Bronchial lymph node (tissue), 1 donor: Measurements from ENCODE around the genes ANAPC15 and STARD10.

GRCh38 chr11:72111901-72112966 is at the start of gene ANAPC15:
ANAPC15 (minus strand) TSS chr11:72112695.
- PRO-cap, result bidirectional peak, plus-strand start at chr11:72112494, minus-strand start at chr11:72112235; bidirectional peak, plus-strand start at chr11:72112875, minus-strand start at chr11:72112776

GRCh38 chr11:72404768-72405451 is 29.4 kb downstream of the CLPB start:
- PRO-cap, result no peak

GRCh38 chr11:72471231-72471726 is 36.9 kb upstream of the CLPB start:
- PRO-cap, result no peak

DNA sequence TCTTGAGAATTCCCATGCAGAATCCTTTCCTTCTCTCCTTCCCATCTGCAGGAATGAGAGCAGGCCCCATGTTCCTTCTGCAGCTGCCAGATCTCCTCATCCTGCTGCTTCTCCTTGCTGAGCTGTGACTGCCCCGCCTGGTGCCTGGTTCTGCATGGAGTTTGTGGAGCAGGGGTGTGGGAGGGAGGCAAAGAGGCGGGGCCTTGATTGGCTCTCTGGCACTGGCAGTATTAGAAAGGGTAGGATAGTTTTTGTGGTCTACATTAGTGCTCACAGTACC is 91.1 kb upstream of the CLPB start:
- PRO-cap, result no peak

DNA sequence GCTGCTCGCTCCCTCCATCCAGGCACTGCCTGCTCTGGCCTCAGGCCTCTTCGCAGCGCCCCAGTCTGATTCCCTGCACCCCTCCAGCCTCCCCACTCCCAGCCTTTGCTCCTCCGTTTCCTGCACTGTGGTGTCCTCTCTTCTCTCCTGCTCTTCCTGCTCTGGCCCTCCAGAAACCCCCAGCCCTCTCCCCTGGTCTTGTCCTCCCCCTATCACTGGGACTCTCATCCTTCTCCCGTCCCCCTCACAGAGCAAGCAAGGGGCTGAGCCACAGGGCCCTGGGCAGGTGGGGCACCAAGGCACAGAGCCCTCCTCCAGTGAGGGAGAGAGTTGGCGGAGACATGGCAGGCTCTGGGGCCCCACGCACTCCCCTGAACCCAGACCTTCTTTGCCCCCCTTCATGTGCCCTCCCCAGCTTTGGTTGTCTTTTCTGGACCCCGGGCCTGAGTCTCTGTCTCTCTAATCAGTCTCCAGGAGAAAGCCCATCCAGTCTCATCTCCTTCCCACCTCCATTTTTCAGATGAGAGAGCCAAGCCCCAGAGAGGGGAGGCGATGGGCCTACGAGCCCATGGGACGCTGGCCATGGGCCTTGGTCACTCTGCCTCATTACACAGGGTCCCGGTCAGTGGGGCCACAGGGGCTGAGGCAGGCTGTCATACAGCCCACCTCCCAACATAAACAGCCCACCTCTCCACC is 55.9 kb downstream of the PDE2A start:
- PRO-cap, result no peak

DNA sequence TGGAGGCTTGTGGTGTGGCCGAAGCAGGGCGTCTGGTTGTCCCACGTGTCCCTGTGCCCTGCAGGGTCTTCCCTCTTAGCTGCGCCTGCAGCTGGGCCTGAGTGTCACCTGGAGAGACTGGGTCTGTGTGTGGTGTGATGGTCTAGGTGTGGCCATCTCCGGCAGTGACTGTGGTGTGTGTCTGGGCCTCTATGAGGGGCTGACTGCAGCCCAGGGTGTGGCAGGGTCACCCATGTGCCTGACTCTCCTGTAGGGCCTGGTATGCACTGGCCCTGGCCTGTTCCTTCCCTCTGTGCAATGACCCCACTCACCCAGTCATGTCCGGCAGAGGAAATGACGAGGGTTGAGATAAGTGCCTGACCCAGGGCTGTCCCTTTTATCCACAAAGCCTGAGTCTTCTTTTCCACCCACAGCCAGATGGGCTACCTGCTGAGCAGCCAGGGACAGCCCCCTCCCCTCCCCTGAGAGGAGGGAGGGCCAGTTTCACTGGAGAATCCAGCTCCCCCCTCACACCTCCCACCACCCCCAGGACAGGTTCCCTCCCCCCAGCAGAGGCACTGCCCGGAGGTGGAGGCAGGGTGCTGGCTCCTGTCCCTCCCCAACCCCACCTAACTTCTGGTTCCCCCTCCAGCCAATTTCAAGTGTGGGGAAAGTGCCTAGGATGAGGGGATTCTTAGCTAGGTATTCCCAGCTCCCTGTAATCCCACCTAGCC is 41.8 kb downstream of the PDE2A start:
- PRO-cap, result no peak

- PRO-cap, result no peak
Observed at GRCh38 chr11:72703002-72703753, 29.0 kb upstream of the PDE2A start.

GRCh38 chr11:72705994-72706860 is 32.0 kb upstream of the PDE2A start:
- PRO-cap, result no peak

DNA sequence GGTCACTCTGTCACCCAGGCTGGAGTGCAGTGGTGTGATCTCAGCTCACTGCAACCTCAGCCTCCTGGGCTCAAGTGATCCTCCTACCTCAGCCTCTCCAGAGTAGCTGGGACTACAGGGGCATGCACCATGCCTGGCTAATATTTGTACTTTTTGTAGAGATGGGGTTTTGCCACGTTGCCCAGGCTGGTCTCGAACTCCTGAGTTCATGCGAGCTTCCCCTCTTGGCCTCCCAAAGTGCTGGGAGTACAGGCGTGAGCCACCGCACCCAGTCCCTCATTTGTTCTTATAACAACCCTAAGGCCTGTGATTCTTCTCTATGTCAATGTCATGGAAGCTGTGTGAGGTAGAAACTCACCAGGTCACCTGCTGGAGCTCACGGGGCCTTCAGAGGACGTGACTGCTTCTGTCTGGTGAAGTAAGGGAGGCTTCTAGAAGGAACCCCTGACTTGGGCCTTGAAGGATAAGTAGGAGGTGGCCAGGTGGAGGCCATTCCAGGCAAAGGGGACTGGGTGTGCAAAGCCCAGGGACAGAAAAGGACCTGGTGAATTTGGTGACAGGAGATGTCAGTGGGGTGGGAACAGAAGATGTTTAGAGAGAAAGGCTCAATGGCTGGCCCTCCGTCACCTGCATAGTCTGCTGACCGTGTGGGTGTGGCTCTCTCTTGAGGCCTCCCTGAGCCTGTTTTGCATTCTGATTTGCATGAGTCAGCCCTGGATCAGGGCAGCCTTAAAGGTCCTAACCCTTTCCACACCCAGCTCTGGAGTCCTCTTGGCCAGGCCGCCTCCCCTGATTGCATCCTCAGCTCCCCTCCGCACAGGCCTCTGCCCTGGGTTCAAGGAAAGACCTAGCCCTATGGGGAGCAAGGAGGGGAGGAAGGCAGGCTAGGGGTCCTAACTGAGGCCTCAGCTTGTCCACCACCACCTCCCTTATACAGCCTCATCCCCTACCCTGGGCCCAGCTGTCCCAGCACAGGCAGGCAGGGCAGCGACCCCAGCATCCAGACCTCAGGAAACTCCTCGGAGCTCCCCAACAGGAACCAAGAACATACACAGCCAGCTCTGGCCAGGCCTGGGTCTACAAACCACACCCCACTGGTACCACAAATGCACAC is 14.2 kb downstream of the ARAP1 start:
- PRO-cap, result bidirectional peak, plus-strand start at position 763 of the sequence, minus-strand start at position 638 of the sequence

DNA sequence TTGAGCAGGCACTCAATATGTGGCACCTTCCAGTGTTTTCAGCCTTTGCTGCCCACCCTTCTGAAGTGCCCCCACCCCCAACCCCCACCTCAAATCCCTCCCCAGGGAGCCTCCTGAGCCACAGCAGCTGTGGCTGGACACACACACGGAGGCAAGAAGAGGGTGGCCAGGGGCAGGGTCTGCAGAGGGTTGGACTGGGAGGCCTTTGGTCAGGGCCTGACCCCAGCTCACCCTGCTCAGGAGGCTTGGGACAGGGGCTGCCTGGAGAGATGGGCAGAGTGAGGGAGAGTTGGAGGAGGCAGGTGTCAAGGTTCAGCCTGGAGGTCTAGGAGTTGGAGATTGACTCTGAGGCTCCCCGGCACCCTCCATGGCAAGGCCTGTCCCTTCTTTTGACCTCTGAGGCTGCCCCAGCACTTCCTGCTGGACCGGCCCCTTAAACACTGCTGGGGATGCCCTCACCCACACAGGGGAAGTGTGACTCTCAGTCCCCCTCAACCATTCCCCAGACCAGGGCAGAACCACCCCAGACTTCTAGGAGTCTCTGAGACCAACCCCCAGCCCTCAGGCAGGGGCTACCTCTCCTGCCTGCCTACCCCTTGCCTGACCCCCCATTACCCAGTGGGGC is 8.8 kb downstream of the ARAP1 start:
- PRO-cap, result no peak

GRCh38 chr11:72777544-72778525 is 16.0 kb downstream of the STARD10 start:
- PRO-cap, result no peak

DNA sequence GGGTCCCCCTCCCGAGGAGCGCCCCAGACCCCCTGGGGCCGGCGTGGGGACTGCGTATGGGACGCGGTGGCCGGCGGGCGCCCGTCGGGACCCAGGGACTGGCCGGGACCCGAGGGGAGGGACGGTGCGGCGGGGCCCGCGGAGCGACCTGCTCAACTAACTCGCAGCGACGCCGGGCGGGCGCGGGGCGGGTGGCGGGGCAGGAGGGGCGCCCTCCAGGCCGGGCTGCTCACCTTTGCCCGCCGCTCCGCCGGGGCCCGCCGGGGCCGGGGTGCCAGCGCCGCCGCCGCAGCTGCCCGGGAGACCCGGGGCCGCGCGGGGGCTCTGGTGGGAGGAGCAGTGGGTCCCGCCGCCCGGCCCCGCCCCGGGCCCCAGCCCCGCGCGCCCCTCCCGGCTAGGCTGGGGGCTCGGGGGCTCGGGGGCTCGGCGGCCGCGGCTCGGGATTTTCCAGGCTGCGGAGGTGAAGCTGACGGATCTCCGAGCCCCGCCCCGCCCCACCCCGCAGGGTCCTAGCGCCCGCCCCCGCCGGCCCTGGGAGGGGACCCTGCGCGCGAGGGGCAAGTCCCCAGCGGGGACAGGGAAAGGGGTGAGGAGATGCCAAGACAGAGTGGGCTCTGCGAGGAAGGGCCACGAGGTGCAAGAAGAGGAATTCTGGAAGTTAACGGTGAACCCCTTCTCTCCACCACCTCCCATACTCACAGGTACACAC is 12.3 kb downstream of the STARD10 start:
- PRO-cap, result unidirectional peak, minus-strand start at position 439 of the sequence

- PRO-cap, result no peak
Observed at GRCh38 chr11:72786276-72786763, 7.5 kb downstream of the STARD10 start.

DNA sequence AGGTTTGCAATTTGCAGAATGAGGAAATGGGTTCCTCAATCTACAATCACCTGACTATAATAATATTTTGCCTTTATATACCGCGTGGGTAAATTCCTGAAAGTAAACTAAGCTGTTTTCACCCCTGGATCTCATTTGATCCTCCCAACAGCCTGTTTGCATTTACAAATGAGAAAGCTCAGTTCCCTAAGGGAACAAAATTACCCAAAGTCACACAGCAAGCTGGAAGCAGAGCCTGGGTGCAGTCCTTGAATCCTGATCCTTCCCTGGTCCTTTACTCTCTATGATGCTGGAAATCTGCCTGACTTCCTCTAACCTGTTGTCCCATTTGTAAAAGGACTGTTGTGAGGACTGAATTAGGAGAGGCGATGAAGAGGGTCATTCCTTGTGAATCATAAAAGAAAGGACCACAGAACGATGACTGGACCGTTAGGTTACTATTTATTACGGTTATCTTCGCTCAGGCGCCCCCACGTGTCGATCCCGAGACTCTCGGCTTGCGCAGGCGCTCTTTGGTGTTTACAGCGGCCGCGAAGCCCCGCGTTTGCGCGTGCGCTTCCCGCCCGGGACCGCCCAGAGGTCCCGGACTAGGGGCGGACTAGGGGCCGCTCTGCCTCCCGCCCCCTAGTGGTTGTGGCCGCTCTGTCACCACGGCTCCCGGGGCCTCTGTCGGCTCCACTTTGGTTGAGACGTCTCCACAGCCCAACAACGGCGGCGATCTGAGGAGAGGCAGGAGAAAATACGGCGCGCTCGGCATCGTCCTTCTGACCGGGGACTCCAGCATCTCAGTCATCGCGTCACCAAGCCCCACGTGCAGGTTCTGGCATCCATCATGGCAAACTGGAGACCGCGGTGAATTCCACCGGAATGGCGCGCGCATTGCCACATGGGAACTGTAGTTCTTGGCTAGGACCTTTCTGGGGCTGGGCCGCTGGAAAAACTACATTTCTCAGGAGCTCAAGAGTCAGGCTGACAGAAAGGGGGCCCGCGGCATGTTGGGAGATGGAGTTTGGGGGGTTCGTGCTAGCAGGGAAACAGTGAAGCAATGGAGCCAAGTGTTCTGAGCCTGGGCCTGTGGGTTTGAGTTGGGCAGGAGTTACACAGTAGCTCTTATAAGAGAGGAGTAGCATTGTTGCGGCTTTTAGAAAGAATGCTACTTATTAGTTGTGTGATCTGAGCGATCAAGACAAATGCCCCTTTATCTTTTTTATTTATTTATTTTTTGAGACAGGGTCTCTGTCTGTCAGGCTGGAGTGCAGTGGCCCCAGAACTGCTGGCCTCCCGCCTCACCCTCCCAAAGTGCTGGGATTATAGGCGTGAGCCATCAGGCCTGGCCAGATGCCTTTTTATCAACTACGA is at the start of gene STARD10:
TSS of gene STARD10 (minus strand) at position 842 of the 1,359 bp plus-strand sequence.
- PRO-cap, result bidirectional peak, plus-strand start at position 627 of the sequence, minus-strand start at position 494 of the sequence; bidirectional peak, plus-strand start at position 963 of the sequence, minus-strand start at position 842 of the sequence

DNA sequence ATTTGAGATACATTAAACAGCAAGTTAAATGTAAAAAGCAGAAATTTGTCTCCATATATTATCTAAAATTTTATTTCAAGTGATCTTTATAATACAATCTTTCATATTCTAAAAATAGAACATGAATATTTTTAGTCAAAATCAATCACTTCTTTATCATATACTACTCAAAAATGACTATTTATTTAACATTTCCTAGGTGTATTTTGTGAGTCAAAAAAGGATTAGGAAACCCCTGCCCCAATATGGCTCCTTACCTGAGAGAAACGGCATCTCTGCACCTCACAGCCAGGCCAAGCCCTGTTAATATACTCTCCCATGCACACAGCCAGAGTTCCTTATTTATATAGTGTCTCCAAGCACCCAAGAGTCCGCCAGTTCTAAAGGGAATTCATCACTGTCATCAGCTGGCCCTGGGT is 1.8 kb upstream of the ATG16L2 start:
- PRO-cap, result no peak

DNA sequence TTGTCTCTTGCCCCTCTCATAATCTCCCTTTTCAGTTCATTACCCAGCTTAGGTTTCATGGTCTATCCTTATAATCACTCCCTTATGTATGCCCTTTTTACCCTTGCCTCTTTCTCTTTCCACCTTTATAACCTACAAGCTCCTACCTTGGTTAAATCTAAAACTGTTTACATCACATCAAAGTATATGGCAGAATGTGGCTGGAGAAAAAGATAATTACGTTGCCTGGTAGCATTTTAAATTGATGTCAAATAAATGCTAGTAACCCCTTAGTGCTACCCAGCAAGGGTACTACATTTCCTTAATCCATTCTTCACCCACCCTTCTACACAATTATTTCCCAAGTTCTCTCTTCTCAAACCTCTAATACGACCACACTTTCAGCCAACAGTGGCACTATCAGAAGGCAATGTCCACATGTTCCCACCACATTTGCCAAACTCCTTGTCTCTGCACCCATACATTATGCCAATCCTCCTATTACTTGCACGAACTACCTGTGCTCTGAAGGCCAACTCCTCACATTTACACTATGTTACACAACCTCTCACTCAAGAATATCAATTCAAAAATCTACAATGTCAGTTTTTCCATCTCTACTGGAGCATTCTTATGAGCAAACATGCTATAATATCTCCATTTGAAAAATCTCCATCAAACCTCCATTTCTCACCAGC is 137.5 kb downstream of the FCHSD2 start:
- PRO-cap, result no peak

- PRO-cap, result no peak
Observed at GRCh38 chr11:73148855-73149435, 6.8 kb upstream of the FCHSD2 start.

DNA sequence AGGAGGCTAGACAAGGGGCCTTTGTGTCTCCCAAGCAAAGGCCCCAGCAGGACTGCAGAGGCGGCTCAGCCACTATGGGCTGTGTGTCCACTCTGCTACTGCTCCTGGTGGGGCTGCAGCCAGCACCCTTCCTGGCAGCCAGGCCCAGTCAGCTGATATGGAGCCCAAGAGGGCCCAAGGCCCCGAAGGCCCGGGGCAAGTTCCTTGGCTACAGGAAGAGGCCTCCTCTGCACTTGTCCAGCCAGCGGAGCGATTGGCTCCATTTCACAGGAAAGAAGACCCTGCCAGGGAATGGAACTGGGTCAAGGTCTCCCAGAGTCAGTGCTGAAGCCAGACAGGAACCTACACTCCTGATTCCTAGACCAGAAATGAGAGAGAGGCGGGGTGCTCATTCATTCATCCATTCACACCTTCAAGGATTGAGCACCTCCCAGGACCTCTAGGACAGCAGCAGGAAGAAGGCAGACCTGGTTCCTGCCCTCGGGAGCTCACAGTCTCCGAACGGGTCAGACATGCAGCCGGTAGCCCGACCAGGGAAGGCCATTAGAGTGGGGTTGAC is 865 bp upstream of the P2RY2 start:
- PRO-cap, result no peak

GRCh38 chr11:73242249-73243168 is 24.4 kb downstream of the P2RY2 start:
- PRO-cap, result unidirectional peak, plus-strand start at chr11:73242892

DNA sequence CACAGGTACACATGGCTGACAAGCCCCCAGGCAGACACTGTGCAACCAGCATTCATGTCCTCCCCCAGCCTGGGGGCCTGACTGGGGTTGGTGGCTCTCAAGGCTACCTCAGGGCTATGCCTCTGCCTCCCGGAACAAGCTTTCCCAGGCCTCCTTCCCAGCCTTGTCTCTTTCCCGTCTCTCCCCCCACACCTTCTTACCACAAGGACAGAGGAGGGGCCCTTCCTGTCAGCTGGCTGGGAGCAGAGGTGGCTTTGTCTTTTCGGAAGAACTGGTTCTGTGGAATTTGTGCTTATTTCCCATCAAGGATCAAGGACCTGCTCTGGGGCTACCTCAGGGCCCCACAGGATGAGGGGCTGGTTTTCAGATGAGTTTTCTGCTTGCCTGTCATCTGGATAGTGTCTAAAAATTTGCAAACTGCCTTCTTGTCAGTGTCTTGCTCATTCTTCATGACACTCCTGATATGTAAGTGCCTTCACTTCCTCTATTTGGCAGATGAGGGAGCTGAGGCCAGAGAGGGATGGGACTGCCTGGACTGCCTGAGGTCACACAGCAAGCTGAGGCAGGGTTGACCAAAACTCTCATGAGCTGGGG is 2.4 kb upstream of the P2RY6 start:
- PRO-cap, result no peak